ENCODE measurements around a stretch of chr1.

- PRO-cap, result no peak
Measured at GRCh38 chr1:221965126-221965699, 223.3 kb upstream of the DUSP10 start.

- PRO-cap, result no peak
Measured at GRCh38 chr1:222040358-222040557, 298.4 kb upstream of the DUSP10 start.

DNA sequence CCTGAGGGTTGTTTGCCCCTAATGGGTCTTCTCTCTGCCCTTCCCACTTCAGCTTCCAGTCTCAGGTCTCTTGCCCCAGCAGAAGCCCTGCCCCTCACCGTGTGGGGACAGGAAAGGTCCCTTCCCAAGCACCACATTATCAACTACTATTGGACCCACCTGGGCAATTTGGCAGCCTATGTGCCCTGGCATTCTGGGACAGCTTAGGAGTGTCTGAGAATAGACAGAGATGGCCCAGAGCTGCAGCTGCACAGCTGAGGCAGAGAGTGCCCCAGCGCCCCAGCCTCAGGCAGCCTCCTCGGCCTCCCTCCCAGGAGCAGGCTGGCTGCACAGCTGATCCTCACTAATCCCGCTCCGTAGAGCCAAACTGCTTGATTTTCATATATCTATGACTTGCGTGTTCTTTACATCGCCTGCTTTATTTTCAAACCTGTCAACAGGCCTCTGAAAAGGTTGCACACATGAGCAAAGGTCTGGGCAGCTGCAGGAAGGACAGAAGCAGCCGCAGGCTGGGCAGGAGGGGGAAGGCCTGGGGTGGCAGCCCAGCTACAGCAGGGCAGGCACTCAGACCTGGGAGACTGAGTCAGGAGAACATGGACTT is 301.5 kb upstream of the DUSP10 start:
- PRO-cap, result no peak

DNA sequence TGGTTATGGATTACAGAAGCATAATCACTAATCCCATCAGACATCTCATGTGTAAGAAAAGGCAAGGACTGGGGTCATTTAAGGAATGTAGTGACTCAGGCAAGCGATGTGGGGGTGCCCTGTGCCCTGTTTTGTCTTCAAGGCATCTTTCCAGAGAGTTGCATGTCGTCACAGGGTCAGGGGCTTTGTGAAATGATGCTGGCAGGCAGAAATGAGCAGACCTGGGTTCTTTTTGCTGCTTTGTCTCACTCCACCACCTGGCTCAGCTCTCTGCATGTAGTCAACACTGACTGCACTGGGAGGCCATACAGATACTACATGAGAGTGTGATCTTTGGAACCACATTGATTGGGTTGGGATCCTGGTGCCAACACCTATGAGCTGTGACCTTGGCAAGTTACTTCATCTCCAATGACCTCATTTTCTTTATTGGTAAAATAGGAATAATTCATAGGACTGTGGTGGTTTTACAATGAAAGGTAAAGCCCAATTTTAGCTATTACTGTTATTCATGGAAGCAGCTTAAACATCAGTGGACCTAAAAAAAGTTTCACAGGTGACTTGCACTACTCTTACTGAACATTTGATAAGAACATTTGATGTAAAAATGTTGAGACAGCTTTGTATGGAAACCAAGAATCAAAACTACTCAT is 8.3 kb upstream of the HHIPL2 start:
- PRO-cap, result unidirectional peak, minus-strand start at position 288 of the sequence

GRCh38 chr1:222654619-222654893 is 36.7 kb downstream of the MIA3 start:
- PRO-cap, result no peak

GRCh38 chr1:222843936-222844498 is 29.2 kb downstream of the DISP1 start:
- PRO-cap, result no peak

DNA sequence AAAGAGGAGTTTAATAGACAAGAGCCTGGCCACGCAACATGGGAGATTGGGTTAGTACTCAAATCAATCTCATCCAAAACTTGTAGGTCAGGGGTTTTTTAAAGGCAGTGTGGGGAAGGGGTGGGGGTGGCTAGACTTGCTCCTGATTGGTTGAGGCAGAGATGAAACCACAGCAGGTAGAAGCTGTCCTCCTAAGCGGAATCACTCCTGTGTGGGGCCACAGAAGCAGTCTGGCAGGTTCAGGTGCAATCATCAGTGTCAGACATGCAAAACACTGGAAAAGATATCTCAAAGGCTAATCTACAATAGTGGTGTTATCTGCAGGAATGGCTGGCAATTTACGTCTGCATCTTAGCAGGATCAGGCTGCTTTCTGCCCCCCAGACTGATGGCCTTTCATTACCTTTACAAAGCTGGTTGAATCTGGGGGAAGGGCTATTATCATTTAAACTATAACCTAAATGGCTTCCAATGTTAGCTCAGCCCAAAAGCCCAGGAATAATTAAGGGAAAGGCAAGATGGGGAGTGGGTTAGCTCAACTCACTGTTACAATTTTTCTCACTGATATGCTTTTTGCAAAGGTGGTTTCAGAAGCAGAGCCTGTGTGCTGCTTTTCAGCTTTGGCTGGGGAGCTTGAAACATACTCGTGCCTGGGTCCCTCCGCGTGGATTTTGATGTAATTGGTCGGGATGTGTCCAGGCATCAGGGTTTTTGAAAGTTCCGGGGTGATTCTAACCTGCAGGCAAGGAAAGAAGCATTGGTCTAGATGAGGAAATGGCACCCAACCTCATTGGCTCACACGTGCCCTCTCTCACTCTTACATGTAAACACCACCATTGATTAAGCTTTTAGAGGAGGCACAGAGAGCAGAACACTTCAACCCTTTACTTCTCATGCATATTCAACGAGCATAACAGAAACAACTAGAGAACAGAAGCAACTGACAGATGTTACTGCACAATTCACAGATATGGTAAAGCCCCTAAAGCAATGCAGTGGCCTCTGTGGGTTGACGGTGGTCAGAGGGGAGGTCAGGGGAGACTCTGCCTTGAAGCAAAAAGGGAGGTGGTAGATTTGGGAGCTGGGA is 112.4 kb downstream of the TLR5 start:
- PRO-cap, result no peak

GRCh38 chr1:223114843-223115298 is 28.2 kb downstream of the TLR5 start:
- PRO-cap, result no peak

DNA sequence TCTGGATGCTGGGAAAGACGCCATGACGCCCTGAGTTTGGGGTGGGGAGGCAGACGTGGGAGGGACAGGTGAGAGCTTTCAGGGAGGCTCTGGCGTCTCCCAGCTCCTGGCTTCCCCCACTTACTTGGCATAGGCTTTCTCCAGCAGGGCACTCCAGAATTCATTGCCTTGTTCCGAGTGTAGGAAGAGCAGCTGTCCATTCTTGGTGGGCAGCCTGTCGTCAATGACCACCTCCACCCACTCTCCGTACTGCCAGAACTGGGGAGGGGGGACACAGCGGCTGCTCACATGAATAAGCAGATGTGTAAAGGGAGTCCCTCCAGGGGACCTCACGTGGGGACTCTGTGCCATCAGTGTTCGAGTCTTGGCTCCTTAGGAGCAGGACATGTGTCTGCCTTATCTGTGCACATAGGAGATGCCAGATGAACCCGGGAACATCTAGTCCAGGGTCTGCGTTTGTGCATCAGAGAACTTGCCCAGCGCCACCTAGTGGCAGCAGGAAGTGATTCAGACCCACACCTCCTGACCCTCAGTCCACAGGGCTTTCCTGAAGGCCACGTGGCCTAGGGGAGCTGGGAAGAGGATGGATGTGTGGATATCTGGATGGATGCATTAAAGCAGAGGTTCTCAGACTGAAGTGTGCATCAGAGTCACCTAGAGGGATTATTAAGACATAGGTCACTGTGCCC is 37.5 kb downstream of the CAPN8 start:
- PRO-cap, result no peak

GRCh38 chr1:223718732-223719279 is 6.5 kb downstream of the CAPN2 start:
- PRO-cap, result no peak

DNA sequence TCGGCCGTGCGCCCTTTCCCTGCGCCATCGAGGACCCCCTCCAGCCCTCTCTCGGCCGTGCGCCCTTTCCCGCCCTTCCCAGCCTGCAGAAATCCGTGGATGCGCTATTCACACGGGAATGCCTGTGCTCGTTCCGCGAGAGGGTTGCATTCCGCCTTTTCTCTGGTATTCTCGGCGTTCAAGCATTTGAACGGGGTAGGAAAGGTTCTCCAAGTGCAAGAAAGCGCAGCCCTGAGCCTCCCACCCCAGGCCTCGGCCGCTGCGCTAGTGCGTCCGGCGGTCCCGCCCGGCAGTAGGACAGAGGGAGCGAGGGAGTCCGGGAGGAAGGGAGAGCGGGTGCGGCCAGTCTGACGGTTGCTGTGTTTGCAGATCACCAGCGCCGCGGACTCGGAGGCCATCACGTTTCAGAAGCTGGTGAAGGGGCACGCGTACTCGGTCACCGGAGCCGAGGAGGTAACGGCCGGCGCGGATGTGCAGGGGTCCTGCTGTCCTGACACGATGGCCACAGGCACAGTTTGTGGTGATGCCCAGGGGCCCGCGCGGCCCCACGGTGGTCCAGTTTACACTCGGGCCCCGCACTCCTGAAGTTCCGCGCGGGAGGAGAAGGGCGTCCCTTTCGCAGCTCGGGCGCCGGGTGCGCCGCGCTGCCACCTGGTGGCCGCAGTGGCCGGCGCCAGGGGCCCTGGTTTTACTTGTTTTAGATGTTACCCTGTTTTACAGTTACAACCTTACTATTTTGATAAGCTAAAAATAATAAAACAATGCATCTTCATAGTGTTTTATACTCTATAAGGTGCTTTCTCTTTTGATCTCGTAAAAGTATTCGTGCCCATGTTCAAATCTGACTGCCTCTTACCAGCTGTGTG is 36.6 kb downstream of the CAPN2 start:
- PRO-cap, result no peak

DNA sequence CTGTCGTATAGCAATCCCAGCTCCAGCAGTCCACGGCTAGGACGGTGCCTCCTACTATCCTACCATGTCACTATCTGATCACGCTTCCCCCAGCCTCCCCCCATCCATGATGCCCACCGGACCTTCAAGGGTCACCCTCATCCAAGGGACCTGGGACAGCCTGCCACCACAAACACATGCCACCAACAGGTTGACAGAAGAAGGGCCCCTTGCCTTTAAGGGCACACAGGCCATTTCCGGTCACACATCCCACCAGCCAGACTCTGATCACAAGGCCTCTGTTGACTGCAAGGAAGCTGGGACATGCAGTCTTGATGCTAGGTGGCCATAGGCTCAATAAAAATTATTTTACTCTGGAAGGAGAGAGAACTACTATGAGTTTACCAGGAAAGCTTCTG is 58.7 kb downstream of the CAPN2 start:
- PRO-cap, result no peak

DNA sequence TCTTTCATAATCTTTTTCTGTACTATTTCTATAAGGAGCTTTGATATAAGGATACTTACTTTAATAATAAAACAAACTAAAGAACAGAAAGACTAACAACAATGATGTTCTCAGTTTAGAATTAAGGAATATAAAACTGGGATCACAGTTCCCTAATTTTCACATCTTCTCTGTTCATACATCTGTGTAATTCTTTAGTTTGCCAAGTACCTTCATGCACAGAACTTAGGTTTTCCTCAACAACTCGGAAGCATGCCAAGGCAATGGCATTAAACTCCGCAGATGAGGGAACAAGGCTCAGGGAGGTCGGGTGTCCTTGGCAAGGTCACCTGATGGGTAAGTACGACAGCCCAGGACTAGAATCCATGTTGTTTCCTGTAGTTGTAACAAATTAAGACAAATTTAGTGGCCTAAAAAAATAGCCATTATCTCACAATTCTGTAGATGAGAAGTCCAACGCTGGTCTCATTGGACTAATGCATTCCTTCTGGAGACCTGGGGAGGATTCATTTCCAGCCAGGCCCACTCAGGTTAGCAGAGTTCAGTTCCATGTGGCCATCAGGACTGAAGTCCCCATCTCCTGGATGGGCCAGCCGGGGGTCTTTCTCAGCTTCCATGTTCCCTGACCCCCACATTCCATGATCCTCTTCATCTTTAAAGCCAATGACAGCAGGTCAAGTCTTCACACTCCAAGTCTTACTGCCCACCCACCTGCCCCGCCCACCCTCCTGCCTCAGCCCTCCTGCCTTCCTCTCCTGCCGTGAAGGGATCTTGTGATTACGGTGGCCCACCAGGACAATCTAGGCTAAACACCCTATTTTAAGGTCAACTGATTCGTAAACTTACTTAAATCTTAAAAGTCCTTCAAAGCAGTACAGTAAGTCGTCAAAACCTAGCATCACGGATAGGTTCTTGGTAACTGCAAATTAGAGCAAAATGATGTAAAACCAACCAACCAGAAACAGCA is 66.2 kb downstream of the CAPN2 start:
- PRO-cap, result no peak

- PRO-cap, result no peak
Measured at GRCh38 chr1:223804067-223804606, 41.6 kb downstream of the TP53BP2 start.

DNA sequence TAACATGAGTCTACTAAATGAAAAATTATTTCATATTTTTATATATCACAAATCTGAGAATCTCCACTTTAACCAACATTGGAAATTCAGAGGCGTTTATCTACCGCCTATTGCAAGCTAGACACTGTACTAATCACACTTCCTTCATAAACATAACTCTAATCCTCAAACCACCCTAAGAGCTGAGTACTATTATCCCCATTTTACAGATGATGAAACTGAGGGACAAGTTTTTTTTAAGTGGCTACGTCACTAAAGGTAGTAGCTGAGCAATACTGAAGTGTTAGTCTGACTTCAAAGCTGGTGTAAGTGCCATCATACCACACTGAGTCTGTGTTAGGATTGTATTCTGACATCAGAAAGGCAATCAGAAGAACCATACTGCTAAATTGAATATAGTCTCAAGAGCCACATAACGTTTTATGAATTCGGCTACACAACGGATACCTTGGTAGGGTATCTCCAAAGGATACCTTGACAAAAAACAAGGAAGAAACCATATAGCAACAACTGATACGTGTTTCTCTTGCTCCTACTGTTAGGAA is 1.8 kb downstream of the TP53BP2 start:
- PRO-cap, result no peak

- PRO-cap, result no peak
Measured at GRCh38 chr1:223849113-223849909, 3.6 kb upstream of the TP53BP2 start.

DNA sequence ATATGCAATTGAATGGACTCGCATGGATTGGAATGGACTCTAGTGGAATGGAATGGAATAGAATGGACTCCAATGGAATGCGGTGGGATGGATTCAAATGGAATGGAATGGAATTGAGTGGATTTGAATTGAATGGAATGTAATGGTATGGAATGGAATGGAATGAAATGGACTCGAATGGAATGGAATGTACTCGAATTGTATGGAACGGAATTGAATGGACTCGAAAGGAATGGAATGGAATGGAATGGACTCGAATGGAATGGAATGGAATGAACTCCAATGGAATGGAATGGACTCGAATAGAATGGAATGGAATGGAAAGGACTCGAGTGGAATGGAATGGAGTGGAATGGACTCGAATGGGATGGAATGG is 99.5 kb upstream of the FBXO28 start:
- PRO-cap, result no peak

GRCh38 chr1:224287582-224288062 is 42.4 kb downstream of the NVL start:
- PRO-cap, result no peak

DNA sequence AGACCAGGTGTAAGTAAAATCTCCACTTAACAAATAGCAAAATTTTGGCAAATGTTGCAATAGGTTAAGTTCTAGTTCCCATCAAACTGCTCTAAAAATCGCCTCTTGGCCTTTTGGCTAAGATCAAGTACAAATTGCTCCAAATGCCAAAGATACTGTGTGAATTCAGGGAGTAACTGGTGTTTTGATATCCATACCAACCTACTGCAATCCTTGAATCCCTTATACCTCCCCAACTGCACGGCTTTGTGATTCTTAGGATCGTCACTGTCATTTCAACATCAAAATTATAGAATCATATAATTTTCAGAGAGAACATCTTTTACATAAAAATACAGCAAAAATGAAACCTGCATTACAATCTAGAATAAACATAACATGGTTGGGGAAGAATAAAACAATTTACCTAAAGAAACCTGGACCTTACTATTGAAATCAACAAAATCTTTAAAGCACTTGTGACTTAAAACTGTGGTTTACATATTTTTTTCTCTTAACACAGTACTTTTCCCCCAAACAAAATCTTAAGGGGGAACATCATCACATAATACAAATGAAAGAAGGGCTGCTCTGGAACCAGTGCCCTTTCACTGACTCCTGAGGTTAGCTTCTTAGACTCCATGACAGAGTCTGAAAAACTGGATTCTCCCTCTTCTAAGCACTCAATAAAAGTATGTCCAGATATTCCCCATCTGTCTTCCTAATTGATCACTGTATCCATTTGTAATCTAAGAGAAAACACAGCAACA is 15.7 kb downstream of the WDR26 start:
- PRO-cap, result no peak

- PRO-cap, result no peak
Measured at GRCh38 chr1:224427326-224427847, 7.2 kb downstream of the WDR26 start.

All from left lobe of liver (tissue), 1 donor.